ENCODE measurements around the gene ZNF839.

GRCh38 chr14:101732166-101732566 is 29.3 kb upstream of the PPP2R5C start:
- PRO-cap: no peak

- PRO-cap: no peak
Observed at GRCh38 chr14:101775373-101776352, 14.2 kb downstream of the PPP2R5C start.

DNA sequence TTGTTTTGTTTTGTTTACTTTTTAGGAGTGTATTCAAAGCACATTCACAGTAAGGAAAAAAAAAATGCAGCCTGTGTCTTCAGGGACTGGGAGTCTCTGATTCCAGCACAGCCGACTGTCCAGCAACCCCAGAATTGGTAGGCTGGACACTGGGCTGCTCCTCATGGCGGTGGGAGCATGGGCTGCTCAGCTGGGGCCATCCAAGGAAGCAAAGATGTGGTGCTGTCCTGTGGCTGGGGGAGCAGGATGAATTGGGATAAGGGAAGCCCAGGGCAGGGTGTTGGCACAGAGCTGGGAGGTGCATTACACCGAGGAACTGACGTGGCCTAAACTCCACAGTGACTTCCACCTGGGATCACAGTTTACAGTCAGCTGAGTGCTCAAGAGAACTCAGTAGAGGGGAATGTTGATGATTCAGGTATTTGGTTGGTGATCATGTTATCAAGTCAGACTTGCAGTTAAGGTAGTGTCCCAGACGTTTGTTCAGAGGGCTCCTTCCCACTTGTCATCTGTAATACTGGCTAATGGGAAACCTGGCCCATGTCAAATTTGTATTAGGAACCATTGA is 73.6 kb downstream of the PPP2R5C start:
- PRO-cap: no peak

- PRO-cap: no peak
Observed at GRCh38 chr14:101887417-101887912, 76.9 kb upstream of the DYNC1H1 start.

GRCh38 chr14:101927724-101928336 is 36.5 kb upstream of the DYNC1H1 start:
- PRO-cap: no peak

DNA sequence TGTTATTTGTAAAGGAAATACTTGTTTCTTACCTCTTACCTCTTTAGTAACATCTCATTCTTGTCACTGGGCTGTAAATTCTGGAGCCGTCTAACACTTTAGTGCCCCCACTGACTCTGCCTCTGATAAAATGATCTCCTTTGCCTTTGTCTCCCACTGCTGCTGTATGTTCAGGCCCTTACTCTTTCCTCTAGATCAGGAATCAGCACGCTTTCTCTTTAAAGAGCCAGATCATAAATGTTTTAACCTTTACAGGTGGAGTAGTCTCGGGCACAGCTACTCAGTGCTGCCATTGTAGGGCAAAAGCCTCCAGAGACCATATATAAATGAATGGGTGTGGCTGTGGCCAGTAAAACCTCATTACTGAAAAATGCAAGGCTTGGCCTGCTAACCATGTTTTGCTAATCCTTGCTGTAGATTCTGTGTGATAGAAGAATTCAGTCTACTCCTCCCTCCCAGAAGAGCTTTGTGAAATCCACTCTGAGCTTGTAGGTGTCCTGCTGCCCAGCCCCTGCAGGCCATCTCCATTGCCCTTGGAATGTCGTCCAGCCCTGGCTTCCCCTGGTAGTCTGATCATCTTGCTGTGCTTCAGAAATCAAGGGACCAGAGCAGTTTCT is 58.2 kb downstream of the HSP90AA1 start:
- PRO-cap: no peak

- PRO-cap: no peak
Observed at GRCh38 chr14:102063050-102063507, 23.8 kb downstream of the HSP90AA1 start.

- PRO-cap: no peak
Observed at GRCh38 chr14:102076849-102077302, 10.0 kb downstream of the HSP90AA1 start.

GRCh38 chr14:102084585-102085261 is 2.1 kb downstream of the HSP90AA1 start:
- PRO-cap: no peak

DNA sequence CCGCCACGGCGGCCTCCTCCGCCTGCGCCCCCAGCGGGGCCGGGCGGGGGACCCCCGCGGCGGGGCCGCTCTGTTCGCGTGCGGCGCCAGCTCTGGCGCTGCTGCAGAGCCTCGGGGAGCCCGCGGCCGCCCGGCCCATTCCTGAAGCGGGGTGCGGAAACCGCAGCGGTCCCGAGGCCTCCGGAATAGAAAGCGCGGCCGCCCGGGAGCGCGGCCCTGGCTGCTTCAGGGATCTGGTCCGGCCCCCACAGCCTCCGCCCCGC is 252 bp downstream of the HSP90AA1 start:
- PRO-cap: no peak

DNA sequence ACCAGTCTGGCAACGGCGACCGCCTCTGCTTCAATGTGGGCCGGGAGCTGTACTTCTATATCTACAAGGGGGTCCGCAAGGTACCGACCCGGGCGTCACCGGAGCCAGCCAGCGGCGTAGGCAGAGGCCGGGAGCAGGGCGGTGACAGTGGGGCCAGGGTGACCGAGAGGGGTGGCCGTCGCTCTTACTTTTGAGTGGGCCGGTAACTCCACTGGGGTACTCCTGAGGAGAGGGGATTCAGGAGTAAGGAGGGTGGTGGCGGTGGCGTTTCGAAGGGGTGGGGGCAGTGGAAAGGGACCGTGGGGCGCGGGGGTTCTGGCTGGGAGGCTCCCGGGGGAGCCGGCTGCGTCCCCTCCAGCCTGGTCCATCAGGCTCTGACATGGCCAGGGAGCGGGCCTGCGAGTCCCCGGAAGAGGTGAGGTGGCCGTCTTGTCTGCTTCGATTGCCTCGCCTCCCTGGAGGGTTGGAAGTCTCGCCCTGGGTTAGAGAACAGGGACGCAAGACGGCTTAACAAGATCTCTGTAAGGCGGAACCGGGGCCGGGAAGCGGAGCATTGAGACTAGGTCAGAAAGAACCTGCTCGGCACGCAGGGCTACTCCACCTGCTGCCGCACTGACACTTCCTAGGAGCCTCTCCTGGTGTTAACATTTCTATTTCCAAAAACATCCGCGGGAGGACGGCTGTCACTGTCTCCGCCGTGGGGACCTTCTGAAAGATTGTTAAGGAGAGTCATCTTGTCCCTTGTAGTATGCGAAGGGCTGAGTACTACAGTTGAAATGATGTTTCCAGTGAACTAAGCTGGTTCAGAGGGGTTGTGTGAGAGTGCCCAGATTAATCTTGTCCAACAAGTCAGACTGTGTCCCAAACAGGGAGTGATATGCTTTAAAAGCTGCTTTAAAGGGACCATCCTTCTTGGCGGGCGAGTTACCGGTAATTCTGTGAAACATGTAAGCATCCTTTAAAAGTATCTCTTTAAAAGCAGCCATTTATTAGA is 693 bp downstream of the WDR20 start:
- PRO-cap: bidirectional peak, plus-strand start at position 501 of the sequence, minus-strand start at position 435 of the sequence

GRCh38 chr14:102186971-102187754 is 47.5 kb downstream of the WDR20 start:
- PRO-cap: no peak

- PRO-cap: no peak
Observed at GRCh38 chr14:102262947-102263638, 41.9 kb downstream of the MOK start.

DNA sequence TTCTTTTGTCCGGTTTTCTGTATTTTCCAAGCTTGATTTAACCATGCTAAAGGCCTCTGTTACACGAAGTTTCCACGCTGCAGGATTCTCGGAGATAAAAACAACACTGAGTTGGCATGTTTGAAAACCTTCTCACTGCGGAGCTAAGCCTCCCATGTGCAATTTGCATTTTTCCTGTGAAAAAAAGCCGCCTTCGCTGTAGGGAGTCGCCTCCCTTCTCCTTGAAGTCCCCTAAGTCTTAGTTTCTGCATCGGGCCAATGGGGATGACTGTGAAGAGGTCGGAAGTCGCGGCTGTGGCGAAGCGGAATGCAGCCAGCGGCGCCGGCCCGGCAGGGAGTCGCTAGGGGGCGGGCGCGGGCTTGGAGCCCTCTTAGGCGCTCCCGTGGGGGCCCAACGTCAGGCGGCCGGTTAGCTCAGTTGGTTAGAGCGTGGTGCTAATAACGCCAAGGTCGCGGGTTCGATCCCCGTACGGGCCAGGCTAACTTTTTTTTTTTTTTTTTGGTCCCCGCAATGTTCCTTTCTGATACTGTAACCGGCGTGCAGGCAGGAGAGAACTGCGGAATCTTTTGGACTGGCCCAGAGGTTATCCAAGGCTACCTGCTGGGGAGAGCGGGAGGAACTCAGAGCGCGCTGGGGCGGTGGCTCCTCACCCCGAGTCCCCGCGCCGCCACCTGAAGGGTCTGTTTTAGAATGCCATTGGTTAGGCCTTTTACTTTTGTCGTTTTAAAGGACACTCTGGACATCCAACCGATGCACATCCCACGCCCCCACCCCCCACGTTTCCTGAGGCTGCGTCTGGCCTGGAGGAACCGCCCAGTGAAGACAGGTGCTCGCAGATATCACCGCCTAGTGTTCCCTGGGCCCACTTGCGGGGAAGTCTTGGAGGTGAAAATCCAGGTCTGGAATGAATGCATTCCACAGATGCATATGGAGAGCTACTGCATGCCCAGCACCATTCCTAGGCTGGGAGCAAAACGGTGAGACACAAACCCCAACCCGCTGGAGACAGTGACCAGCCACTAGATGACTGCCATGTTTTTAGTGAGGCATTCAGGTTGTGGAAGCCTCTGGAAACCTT is 2.5 kb upstream of the ZNF839 start:
- PRO-cap: bidirectional peak, plus-strand start at position 400 of the sequence, minus-strand start at position 220 of the sequence

- PRO-cap: bidirectional peak, plus-strand start at chr14:102319766, minus-strand start at chr14:102319627
Observed at GRCh38 chr14:102318998-102320058, at the start of gene ZNF839. Gene ZNF839, plus strand, starts transcription at chr14:102319746.

DNA sequence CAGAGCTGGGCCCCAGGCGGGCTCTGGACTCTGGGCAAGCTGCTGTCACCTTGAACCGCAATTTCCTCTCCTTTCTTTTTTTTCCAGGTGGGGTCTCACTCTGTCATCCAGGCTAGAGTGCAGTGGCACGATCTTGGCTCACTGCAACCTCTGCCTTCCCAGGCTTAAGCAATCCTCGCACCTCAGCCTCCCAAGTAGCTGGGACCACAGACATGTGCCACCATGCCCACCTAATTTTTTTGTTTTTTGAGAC is 54.3 kb downstream of the ANKRD9 start:
- PRO-cap: unidirectional peak, minus-strand start at position 69 of the sequence

DNA sequence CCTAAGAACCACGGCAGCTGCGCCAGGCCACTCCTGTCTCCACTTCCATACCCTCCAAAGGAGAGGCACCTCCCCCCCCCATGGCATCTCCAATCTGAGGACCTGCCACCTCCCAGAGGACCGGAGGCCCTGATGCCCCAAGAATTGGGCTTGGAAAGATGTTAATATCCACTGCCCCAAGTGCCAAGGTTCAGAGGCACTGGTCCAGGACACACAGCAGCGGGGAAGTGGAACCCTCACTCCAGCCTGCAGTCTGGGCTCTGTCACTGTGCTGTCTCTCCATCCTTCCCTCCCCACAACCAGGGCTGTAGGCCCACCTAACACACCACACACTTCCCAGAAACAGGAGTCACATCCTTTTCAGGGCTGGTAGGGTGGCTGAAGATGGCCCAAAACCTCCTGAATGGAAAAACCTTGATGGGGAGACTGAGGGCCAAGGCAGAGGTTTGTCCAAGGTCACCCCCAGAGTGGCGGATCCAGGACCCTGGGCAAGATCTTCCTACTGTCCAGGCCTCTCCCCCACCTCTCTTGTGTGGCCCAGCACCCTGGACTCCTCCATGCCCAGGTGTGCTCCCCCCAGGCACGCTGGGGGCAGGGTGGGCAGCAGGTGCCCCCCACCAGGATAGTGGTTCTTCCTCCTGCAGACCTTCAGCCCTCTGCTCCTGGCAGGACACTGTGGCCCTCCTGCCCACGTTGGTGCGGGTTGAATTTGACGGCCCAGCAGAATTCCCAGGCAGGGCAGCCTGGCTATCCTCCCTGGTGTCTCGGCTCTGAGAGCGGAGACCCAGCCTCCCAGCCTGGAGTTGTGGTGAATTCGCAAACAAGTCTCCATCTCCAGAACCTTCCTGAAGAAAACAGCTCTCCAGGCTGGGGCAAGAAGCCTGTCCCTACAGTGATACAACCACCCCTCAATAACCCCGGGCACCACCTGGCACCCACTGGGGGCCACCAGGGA is 4.1 kb downstream of the ANKRD9 start:
- PRO-cap: no peak

DNA sequence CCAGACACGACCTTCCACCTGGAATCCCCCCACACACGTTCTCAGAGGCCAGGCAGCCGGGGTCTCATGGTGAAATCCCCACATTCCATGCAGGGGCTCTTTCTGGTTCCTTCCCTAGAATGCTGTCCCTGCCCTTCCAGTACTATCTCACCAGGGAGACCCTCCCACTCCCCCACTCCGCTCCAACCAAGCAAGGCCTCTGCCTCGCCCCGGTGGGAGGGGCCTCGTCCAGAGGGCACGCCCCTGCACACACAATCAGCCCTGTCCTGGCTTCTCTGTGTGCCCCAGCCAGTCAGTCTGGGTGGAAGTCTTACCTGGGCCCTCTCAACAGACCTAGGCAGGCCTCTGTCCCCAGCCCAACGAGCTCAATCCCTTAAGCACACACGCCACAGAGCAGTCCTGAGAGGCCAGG is 1.2 kb upstream of the ANKRD9 start:
- PRO-cap: bidirectional peak, plus-strand start at position 295 of the sequence, minus-strand start at position 116 of the sequence

GRCh38 chr14:102511463-102512010 is 2.0 kb upstream of the ANKRD9 start:
- PRO-cap: no peak

- PRO-cap: unidirectional peak, minus-strand start at chr14:102517650; unidirectional peak, minus-strand start at chr14:102517690
Observed at GRCh38 chr14:102517158-102517970, 7.8 kb upstream of the ANKRD9 start.